Metastatic Liver Carcinoma in the Lung (tissue), 2 donors: ENCODE data around the gene HTRA3.

- PRO-cap, 2 experiments: no peak in any of the 2 experiments
These were observed 57.6 kb downstream of the KIAA0232 start for GRCh38 chr4:6839827-6840803.

DNA sequence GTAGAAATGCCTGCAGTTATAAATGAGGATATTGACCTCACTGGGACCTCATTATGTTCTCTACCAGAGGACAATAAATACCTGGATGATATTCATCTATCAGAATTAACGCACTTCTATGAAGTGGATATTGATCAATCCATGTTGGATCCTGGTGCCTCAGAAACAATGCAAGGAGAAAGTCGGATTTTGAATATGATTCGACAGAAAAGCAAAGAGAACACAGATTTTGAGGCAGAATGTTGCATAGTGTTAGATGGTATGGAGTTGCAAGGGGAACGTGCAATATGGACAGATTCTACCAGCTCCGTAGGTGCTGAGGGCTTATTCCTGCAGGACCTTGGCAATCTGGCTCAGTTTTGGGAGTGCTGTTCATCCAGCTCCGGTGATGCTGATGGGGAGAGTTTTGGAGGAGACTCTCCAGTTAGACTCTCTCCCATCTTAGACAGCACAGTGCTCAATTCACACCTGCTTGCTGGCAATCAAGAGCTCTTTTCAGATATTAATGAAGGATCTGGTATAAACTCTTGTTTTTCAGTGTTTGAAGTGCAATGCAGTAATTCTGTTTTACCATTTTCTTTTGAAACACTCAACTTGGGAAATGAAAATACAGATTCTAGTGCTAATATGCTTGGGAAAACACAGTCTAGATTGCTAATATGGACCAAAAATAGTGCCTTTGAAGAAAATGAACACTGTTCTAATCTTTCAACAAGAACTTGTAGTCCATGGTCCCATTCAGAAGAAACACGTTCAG, 47.7 kb upstream of the TBC1D14 start:
- PRO-cap, 2 experiments: no peak in any of the 2 experiments

- PRO-cap, 2 experiments: no peak in any of the 2 experiments
These were observed 7.1 kb upstream of the TBC1D14 start for GRCh38 chr4:6902375-6903028.

- PRO-cap, 2 experiments: no peak in any of the 2 experiments
These were observed 19.4 kb downstream of the TBC1D14 start for GRCh38 chr4:6928985-6929567.

DNA sequence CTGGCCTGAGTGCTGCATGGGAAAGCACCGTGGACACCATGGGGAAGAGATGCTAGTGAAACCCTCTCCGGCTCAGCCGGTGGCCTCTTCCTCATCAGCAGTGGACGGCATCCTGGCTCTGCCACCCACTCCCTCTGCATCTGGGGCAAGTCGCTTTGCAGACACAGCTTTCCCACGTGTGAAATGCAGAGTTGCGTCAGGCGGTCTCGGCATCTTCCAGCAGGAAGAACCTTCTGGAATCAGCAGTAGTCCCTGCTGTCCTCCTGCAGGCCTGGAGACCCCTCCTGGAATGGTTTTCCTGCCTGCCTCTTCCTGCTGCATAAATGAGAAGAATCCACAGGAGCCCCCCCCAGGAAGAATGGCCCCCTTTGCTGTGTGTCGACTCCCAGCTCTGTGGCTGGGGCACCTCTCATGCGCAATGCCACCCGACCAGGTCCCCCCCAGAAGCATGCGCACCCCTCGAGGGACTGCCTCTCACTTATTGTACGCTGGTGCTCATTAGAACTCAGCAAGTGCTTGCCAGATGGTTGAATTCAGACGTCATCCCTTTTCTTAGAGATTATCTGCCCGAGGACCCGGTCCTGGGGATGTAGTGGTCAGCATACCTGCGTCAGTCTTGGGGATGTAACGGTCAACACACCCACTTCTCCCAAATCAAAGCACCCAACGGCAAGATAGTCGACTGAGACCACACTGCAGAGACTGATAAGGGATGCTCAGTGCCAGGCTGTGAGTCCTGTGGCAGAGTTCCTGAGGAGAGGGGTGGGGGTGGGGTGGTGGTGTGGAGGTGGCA, 29.6 kb downstream of the TBC1D14 start:
- PRO-cap, 2 experiments: no peak in any of the 2 experiments

GRCh38 chr4:6942174-6942952, 32.7 kb downstream of the TBC1D14 start:
- PRO-cap, 2 experiments: no peak in any of the 2 experiments

GRCh38 chr4:6991635-6992577, 50.9 kb downstream of the CCDC96 start:
- PRO-cap, 2 experiments: no peak in any of the 2 experiments

- PRO-cap, 2 experiments: no peak in any of the 2 experiments
These were observed 34.8 kb downstream of the CCDC96 start for GRCh38 chr4:7007960-7008424.

- PRO-cap, 2 experiments: no peak in any of the 2 experiments
These were observed 8.4 kb downstream of the CCDC96 start for GRCh38 chr4:7034164-7035078.

DNA sequence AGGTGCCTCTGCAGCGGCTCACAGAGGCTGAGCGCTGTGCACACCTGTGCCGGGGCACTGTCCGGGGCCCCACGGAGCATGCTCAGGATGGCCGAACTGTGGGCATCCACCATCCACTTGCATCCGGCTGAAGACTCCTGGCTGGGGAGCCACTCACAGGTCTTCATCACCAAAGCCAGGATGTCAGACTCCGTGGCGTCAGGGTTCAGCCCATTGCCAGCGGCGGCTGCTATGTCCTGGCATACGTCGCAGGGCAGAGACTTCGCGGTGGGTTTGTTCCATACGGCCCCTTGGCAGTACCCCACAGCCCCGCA, 333 bp downstream of the PSAPL1 start:
- PRO-cap, 2 experiments: no peak in any of the 2 experiments

- PRO-cap, 2 experiments: no peak in any of the 2 experiments
These were observed 192.8 kb downstream of the AFAP1 start for GRCh38 chr4:7746769-7747448.

- PRO-cap, 2 experiments: no peak in any of the 2 experiments
These were observed 156.0 kb downstream of the AFAP1 start for GRCh38 chr4:7783619-7784046.

DNA sequence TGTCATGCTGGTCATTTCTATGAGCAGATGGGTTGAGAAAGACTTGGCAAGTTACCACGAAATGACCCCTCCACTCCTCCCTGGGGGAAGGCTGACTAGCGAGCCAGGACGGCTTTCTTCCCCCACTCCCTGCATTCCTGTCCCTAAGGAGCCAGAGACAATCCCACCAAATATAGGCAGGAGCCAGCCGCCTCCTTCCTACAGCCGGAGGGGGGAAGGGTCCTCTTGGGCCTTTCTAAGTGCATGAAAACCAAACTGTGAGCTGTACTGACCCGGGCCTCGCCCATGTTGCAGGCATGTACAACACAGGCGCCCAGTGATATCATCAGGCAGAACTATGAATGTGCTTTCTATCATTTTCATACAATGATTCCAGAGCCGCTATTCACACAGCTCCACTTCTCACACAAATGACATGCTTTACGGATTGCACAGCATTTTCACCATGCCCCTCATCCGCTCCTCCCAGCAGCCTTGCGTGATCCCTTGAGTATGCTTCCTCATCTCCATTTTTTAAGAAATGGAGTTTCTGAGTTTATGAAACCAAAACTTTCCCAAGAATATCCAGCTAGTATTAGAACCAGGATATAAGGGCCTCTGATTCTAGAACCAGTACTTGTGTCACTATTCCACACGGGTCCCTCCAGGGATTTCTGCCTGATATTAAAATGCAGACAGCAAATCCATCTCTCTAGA, 28.4 kb downstream of the AFAP1 start:
- PRO-cap, 2 experiments: no peak in any of the 2 experiments

GRCh38 chr4:7929414-7930086, 10.1 kb downstream of the AFAP1 start:
- PRO-cap, 2 experiments: no peak in any of the 2 experiments

GRCh38 chr4:8125508-8126336, 32.9 kb downstream of the ABLIM2 start:
- PRO-cap, 2 experiments: no peak in any of the 2 experiments

DNA sequence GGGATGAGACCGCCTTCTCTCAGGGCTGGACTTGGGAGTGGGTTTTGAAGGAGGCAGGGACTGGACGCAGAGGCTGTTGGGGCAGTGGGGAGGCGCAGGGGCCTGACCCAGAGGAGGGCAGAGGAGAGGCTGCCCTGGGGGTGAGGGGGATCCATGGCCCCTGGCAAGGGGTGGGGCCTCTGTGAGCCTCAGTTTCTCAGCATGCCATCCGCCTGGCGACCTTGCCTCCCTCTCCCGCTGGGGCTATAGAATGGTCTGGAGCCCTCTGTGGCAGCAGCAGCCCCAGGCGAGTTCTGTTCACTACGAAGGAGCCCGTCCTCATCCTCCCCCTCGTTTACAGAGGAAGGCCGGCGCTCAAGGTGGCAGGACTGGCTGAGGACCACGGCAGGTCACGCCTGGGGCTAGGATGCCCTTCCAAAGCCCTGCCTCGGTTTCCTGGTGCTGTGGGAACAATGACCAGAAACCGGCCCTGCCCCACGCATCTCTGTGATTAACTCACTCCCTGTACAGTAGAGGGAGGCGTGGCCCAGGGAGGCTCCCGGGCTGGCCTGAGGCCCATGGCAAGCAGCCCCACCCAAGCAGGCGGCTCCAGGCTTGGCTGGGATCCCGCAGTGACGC, 16.1 kb upstream of the SH3TC1 start:
- PRO-cap, 2 experiments: no peak in any of the 2 experiments

GRCh38 chr4:8232579-8233472, 33.7 kb downstream of the SH3TC1 start:
- PRO-cap, 2 experiments: no peak in any of the 2 experiments

DNA sequence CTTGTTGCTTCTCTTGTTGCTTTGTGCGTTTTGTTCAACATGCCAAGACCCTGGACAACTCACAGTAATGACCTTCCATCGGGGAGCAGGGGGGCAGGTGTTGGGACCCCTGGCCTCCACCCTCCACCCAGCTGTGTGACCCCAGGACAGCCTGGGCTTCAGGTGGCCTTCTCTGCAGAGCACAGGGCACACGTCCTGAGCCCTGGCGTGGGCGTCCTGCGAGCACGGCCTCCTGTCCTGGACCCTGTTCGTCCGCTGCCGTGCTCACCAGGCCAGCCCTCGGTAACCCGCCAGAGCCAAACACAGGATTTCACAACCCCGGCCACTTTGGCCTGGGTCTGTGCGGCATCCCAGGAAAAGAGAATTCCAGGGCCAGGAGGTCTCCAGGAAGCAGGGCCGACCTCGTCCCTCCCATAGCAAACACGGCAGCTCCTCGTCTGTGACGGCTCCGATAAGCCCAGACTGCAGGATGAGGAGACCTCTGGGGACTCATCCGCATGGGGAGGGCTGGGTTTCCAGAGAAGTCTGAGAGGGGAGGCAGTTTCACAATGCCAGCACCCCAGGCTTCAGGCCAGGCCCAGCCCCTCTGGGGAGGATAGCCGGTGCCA, 22.6 kb upstream of the HTRA3 start:
- PRO-cap, 2 experiments: no peak in any of the 2 experiments

GRCh38 chr4:8269530-8270594, at the start of gene HTRA3:
Gene HTRA3 (plus strand): TSS chr4:8269754.
- PRO-cap, 2 experiments: peak in 2 of 2 experiments; most common plus-strand start chr4:8269754 (in 2); most common minus-strand start chr4:8269596 (in 2)

DNA sequence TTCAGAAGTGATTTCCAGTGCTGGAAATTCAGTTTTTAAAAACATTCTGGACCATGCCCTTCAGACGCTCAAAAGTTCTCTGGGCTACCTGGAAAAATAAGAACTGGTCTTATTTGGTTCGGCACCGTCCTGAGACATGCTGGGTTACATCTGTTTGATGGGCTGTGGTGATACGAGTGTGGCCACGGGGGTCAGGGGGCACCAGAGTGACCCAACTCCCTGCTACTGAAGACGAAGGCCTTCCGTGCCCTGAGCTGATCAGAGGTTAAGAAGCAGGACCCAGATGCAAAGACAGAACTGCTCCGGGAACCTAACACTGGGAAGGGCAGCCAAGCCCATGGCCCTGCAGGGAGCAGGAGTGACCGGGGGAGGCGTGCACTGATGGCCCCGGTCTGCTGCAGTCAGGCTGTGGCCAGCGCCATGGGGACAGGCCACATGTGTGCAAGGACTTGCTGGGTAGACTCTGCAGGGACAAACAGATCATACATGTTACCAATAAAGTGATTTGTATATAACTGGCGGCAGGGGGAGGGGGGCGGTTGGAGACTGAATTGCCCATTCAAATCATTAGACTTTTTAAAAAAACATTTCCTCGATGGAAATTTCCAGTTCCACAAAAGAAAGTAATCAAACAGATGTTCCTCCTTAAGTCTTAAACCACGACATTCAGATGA, 74.6 kb downstream of the ACOX3 start:
- PRO-cap, 2 experiments: no peak in any of the 2 experiments